Uterus (tissue), 7 donors: ENCODE measurements around the gene PAM.

DNA sequence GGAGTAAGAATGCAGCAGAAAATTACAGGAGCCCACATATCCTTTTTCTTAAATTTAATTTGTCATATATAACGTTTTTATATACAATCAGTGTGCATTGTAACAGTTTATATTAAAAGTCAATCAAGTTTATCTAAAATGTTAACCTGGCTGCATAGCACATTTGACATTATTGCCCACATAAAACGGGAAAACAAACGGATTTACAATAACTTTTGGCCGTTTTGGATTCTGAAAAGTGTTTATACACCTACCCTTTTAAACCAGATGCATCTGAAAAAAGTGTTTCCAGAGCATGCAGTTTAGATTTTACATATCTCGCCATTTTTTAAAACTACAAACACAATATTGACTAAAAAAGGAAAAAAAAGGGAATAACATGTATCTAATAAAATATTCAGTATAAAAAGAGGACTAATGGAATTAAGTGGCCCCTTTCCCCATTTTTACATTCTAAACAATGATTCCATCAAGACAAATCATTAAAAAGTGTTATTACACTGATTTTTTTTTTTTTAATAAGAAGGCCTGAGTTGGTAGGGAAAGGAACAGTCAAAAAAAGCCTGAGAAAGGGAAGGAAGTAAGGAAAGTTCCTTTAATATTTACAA lies 73.5 kb downstream of the CHD1 start:
- PRO-cap, 4 experiments: no peak in any of the 4 experiments
- RAMPAGE, long total RNA, 2 experiments: no peak in any of the 2 experiments
- RRBS: no CpG with 5 or more reads among the region's 5 CpGs

- PRO-cap, 4 experiments: no peak in any of the 4 experiments
- RAMPAGE, long total RNA, 2 experiments: start-site peak on the minus strand in 1 of 2 experiments, at chr5:98879562-98879715 at its widest, 25 reads per replicate
- RRBS: no CpG with 5 or more reads among the region's 2 CpGs
These were observed 49.4 kb downstream of the CHD1 start for GRCh38 chr5:98879363-98879783.

GRCh38 chr5:98888843-98889683 lies 39.7 kb downstream of the CHD1 start:
- PRO-cap, 4 experiments: no peak in any of the 4 experiments
- RAMPAGE, long total RNA, 2 experiments: no peak in any of the 2 experiments
- RRBS: no CpG with 5 or more reads among the region's 6 CpGs

GRCh38 chr5:98907961-98908809 lies 20.6 kb downstream of the CHD1 start:
- PRO-cap, 4 experiments: no peak in any of the 4 experiments
- RAMPAGE, long total RNA, 2 experiments: no peak in any of the 2 experiments
- RRBS: no CpG with 5 or more reads among the region's 4 CpGs

DNA sequence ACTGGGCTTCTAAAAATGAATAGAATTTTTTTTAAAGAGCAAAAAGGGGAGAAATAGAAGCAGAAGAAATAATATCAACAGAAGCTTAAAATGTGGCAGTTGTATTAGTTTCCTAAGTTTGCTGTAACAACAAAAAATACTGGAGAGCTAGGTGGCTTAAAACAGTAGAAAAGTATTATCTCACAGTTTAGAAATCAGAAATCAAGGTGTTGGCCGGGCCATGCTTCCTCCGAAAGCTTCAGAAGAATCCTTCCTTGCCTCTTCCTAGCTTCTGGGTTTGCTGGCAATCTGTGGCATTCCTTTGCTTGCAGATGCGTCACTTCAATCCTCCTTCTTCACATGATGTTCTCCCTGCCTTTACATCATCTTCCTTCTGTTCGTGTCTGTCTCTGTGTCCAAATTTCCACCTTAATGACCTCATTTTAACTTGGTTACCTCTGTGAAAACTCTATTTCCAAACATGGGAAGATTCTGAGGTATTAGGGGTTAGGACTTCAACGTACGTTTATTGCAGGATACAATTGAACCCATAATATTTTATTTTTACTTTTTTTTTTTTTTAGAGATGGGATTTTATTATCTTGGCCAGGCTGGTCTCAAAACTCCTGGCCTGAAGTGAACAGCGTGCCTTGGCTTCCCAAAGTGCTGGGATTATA lies 90.5 kb upstream of the CHD1 start:
- PRO-cap, 4 experiments: peak in 2 of 4 experiments; most common plus-strand start position 362 of the sequence (in 1); most common minus-strand start position 238 of the sequence (in 2)
- RAMPAGE, long total RNA, 2 experiments: no peak in any of the 2 experiments
- RRBS: no CpG with 5 or more reads among the region's 7 CpGs

DNA sequence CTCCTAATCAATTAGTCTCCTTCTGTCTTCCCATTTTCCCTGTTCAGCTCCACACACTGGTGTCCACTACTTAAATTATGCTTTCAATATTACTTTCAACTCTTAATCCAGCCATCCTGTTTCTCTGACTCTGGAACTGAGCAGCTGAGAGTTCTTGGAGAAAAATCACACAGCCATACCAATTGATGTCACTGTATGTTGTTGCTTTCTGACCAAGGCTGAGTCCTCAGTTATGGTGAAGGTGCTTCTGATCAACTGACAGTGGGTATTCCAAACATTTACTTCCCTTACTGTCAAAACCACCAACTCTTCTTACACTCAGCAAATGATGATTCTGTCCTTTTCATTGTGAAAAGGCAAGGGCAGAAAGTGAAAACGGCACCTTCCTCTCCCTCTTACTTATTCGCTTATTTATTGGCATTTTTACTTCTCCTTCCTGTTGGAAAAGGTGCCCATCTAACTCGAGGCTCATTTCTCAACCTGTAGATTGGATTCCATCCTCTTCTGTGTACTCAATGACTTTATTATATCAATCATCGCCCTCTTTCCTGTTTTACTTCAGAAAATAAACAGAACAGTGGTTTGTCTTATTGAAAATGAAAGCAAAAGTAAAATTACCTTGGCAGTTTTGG lies 104.2 kb upstream of the CHD1 start:
- PRO-cap, 4 experiments: no peak in any of the 4 experiments
- RAMPAGE, long total RNA, 2 experiments: no peak in any of the 2 experiments
- RRBS: no CpG with 5 or more reads among the region's 4 CpGs

GRCh38 chr5:100575767-100576139 lies 40.6 kb downstream of the FAM174A start:
- PRO-cap, 4 experiments: no peak in any of the 4 experiments
- RAMPAGE, long total RNA, 2 experiments: no peak in any of the 2 experiments

- PRO-cap, 4 experiments: no peak in any of the 4 experiments
- RAMPAGE, long total RNA, 2 experiments: no peak in any of the 2 experiments
- RRBS: no CpG with 5 or more reads among the region's 4 CpGs
These were observed 122.7 kb downstream of the ST8SIA4 start for GRCh38 chr5:100780393-100780834.

GRCh38 chr5:100900215-100900759 lies 2.8 kb downstream of the ST8SIA4 start:
- PRO-cap, 4 experiments: peak in 4 of 4 experiments; most common plus-strand start chr5:100900598 (in 4); most common minus-strand start chr5:100900605 (in 1)
- RAMPAGE, long total RNA, 2 experiments: no peak in any of the 2 experiments
- RRBS: no CpG with 5 or more reads among the region's 18 CpGs

DNA sequence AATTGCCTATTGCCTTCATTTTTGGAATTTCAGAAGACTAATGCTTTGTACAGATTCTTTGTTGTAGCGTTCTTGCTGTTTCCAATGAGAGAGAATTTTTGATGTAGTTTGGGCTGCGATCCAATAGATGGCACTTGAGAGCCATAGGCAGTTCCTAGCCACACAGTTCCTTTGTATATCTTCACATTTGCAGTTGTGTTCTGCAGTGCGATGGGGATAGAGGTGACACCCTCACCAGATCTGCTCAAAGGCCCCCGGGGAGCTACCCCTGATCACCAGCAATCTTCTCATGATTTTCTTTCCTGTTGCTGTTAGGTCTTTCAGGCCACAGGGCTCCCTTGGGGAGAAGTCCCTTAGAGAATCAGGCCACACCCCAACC lies 353.8 kb downstream of the SLCO4C1 start:
- PRO-cap, 4 experiments: no peak in any of the 4 experiments
- RAMPAGE, long total RNA, 2 experiments: no peak in any of the 2 experiments
- RRBS: no CpG with 5 or more reads among the region's 4 CpGs

- PRO-cap, 4 experiments: no peak in any of the 4 experiments
- RAMPAGE, long total RNA, 2 experiments: no peak in any of the 2 experiments
These were observed 54.3 kb downstream of the SLCO4C1 start for GRCh38 chr5:102241720-102242165.

DNA sequence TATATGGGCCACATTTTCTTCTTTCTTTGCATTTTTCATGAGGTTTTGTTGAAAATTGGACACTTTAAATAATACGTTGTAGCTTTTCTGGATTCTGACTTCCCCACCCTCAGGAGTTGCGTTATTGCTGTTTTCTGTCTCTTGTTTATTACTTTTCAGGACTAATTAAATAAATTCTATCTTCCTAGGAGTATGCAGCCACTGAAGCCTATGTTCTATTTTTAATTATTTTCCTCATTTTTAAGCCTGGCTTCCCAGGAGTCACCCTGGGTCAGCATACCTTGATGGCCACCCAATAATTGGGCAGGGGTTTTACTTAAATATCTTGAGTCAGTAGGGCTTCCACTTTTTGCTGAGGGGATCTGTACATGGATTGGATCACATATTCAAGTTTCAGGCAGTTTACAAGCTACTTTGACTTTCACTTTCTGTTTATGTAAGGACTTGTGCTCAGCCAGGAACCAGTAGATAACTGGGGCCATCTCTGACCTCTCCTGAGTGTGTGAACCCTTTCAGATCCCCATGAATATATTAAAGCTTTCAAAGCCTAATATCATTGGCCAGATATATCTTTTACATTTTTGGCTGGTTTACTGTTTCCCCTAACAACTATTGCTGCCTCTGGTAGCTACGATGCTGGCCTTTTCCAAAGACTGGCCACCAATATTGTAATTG lies 45.2 kb downstream of the SLCO6A1 start:
- PRO-cap, 4 experiments: no peak in any of the 4 experiments
- RAMPAGE, long total RNA, 2 experiments: no peak in any of the 2 experiments
- RRBS: no CpG with 5 or more reads among the region's 3 CpGs

DNA sequence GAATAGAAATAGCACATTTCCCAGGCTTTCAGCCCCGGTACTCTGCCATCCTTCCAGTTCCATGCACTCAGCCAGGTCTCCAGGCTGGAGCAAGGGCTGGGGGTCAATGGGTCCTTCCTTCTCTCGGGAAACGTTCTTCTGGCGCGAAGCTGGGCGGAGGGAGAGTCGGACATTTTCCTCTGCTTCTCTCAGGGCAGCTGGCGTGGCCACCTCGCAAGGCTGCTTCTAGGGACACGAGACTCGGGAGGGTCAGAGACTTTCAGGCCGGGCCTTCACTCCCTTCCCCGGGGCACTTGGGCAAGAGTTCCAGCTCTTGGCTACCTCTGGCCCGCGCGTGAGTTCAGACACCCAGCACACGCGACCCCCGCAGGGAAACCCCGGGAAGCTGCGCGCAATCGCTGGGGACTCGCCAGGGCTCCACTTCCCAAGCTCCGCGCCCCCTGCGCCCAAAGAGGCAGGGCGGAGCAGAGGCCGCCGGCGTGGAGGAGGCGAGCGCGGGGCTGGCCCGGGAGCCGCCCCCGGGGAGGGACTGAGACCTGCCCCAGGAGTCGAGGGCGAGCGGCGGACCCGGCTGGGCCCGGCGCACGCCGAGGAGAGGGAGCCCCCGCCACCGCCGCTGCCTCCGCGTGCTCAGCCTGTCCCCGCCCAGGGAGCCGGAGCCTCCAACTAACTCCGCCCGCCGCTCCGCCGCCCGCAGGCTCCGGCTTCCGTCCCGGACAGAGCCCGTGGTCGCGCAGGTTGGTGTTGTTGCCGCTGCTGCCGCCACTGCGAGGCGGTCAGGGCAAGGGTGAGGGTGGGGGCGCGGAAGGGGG lies at the start of gene PAM:
PAM (plus strand) TSS at position 694 of the 812 bp plus-strand sequence.
- PRO-cap, 4 experiments: peak in 4 of 4 experiments; most common plus-strand start position 449 of the sequence (in 3); most common minus-strand start position 448 of the sequence (in 2)
- RAMPAGE, long total RNA, 2 experiments: start-site peak on the plus strand in 1 of 2 experiments, centred at position 703 of the sequence, 54 reads per replicate
- RRBS: 2% methylated on average over 36 of the region's 71 CpGs

GRCh38 chr5:103120439-103120666 lies 252 bp downstream of the PPIP5K2 start:
- PRO-cap, 4 experiments: no peak in any of the 4 experiments
- RAMPAGE, long total RNA, 2 experiments: no peak in any of the 2 experiments
- RRBS: 2% methylated on average over 4 of the region's 11 CpGs

DNA sequence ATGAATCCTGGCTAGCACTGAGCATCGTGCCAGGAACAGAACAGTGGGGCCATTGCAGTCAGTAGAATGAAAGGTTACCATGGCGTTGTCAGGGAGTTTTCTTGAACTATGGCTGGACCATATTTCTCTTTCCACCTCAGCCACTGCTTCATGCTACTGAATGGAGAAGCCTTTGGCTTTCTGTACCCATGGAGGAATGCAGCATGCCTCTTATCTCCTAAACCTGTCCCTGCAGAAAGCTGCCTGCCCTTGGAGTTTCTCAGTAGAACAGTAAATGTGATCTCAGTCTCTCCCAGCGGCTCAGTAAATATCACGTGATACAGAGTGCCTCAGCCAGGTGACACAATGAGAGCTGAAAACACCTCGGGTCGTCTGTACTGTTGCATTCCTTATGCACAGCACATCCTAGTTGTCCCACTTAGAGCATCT lies 115.2 kb downstream of the MACIR start:
- PRO-cap, 4 experiments: no peak in any of the 4 experiments
- RAMPAGE, long total RNA, 2 experiments: no peak in any of the 2 experiments
- RRBS: no CpG with 5 or more reads among the region's 6 CpGs

DNA sequence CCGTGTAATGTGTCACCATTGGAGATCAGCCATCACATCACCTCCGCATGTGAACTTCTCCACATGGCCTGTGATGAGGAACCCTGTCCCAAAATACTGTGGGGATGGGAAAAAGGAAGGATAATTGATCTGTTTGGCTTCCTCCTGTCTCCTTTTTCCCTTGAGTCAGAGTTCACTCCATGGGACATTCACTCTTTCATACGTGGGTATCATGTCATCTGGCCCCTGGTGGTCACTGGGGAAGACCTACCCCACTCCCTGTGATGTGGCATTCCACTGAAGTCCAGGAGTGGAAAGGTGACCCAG lies 149.1 kb downstream of the NUDT12 start:
- PRO-cap, 4 experiments: no peak in any of the 4 experiments
- RAMPAGE, long total RNA, 2 experiments: no peak in any of the 2 experiments
- RRBS: no CpG with 5 or more reads among the region's 3 CpGs

- PRO-cap, 4 experiments: no peak in any of the 4 experiments
- RAMPAGE, long total RNA, 2 experiments: no peak in any of the 2 experiments
These were observed 39.9 kb upstream of the NUDT12 start for GRCh38 chr5:103602421-103602858.

DNA sequence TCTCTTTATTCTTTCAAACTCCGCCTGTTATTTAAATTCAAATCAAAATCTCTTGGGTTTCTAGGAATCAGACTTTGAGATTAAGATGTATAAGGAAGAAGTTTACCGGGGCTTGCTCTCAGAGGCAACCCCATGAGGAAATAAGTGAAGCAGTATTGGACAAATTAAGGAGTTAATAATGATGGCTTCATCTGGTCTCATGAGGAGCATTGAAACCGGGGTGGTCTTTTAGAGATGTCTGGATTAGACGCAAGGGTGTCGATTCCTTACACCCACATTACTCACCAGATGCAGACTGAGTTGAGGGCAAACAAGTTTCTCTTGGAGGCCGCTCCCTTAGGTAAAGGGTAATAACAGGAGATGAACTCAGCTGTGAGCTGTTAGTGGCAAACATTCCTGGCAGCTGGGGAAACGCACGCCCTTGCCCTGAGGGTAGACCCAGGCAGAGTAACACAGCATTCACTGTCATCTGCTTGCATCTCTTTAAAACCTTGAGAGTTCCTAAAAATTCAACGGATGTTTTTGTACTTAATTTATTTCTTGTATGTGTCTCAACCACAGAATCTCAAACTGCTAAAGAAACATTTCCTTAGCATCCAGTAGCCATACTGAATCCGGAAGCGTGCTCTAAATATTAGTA lies 1348.2 kb upstream of the NUDT12 start:
- PRO-cap, 4 experiments: no peak in any of the 4 experiments
- RAMPAGE, long total RNA, 2 experiments: no peak in any of the 2 experiments
- RRBS: 86% methylated on average over 2 of the region's 11 CpGs

- PRO-cap, 4 experiments: no peak in any of the 4 experiments
- RAMPAGE, long total RNA, 2 experiments: no peak in any of the 2 experiments
- RRBS: no CpG with 5 or more reads among the region's 3 CpGs
These were observed 814.0 kb downstream of the EFNA5 start for GRCh38 chr5:106856824-106857061.

DNA sequence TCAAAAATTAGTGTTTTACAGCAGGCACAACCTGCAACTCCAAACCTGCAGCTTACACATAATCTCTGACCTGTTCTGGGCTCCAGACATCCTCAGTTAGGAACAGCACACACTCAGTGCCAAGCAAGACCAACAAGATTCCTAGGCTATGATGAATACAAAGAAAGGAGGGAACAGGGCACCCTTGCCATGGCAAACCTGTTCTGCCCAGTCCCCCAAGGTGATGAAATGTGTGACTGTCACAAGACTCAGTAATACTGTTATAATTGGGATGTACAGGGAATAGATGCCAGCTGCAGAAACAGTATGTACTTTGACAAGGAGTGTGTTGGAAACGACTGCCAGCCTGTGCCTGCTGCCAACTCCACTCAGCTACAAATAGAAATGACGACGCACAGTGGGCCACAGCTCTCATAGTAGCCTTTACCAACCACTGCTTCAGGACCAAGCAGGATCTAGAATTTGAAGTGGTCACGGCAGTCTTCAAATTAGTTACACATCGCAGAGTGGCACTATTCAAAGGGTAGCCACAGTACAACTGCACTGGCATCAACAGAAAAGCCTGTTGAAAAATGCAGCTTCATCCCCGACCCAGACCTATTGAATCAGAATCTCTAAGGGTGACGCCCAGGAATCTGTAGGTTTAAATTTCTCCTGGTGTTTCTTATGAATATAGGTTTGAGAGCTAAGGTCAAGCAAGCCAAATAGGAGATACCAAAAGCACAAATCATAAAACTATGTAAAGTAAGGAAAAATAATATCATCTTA lies 452.9 kb downstream of the EFNA5 start:
- PRO-cap, 4 experiments: no peak in any of the 4 experiments
- RAMPAGE, long total RNA, 2 experiments: no peak in any of the 2 experiments
- RRBS: no CpG with 5 or more reads among the region's 7 CpGs